Mesenchymal stem cell of the bone marrow (primary cell): ENCODE measurements around the genes FAIM2, RACGAP1 and GPD1.

- CAGE, long polyA plus RNA, result no peak
Measured at GRCh38 chr12:49649367-49650034, 26.1 kb downstream of the PRPF40B start.

DNA sequence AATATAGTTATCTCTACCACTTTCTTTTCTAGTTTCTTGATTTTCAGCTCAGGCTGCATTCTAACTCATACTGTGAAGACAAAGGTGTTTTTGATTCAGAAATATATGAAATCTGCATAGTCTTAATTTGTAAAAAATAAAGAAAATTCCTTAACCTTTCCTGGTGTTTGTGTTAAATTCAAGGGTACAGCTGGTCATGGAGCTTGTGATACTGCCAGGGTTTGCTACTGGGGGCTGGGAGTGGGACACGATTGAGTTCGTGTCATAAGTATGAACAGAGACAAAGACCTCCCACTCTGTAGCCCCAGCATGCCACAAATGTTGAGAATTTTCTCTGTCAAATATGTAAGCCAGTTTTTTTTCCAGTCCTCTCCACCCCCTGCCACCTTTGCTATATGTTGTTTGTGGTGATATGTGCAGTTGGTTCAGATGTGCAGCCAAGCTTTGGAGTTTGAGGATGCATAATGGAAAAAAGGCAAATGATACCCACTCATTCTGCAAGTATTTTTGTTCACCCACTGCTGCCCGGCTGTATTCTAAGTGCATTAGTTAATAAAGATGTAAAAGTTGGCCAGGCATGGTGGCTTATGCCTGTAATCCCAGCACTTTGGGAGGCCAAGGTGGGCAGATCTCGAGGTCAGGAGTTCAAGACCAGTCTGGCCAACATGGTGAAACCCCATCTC, 23.6 kb downstream of the TMBIM6 start:
- CAGE, long polyA plus RNA, result no peak

GRCh38 chr12:49824861-49825312, 3.3 kb downstream of the NCKAP5L start:
- CAGE, long polyA plus RNA, result no peak

DNA sequence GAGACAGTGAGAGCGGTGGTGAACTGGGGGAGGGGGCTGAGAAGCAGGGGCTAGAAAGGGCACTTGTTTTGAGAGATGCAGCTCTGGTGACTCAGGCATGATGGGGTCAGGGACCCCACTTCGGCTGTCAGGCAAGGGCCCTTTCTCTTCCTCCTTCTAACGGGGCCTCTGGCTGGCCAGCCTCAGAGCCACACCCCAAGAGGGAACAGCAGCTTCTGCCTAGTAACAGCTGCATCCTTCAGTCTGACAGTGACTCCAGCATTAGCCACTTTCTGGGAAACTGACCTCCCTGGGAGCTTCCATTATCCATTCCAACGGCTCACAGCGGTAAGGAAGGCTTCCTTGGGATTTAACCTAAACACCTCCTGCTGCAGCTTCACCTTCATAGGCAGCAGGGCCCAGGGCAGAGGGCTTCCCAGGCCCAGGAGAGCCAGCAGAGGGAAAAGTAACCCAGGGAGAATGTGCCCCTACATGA, 2.8 kb downstream of the NCKAP5L start:
- CAGE, long polyA plus RNA, result no peak

- CAGE, long polyA plus RNA, result no peak
Measured at GRCh38 chr12:49838371-49838953, 4.4 kb downstream of the BCDIN3D start.

DNA sequence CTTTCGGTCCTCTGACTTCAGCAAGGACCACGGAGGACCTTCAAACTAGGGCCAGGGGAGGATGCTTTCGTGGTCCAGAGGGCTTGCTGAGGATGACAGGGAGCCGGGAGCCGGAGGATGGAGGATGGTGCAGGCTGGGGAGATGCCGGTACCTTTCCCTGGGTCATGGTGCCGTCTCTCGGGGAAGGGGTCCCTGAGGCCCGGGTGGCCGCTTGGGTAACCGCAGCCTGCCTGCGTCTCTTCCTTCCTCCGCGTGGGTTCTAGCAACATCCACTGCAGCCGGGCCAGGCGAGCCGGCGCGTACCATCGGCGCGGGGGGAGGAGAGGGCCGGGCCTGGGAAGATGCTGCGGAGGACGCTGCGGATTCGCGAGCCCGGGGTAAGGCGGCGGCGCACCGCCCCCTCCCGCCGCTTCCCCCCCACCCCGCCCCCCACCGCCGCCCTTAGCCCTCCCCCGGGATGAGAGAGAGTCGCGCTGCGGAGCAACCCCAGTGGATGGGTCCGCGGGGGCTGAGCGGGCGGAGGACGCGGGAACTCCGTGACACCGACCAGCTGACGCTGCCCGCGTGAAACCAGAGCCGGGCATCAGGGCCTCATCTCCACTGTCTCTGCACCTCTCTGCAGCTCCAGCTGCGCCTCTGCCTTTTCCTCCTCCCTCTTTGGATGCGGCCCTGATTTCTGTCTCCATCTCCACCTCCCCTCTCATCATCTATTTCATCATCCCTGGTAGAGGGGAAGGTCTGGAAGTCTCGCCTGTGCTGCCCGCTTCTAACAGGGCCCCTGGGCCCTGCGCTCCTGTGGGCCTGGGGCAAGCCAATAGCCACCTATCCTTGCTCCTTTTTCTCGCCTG, at the start of gene FAIM2:
FAIM2 (minus strand) TSS at position 275 of the 849 bp plus-strand sequence.
- CAGE, long polyA plus RNA, result no peak

DNA sequence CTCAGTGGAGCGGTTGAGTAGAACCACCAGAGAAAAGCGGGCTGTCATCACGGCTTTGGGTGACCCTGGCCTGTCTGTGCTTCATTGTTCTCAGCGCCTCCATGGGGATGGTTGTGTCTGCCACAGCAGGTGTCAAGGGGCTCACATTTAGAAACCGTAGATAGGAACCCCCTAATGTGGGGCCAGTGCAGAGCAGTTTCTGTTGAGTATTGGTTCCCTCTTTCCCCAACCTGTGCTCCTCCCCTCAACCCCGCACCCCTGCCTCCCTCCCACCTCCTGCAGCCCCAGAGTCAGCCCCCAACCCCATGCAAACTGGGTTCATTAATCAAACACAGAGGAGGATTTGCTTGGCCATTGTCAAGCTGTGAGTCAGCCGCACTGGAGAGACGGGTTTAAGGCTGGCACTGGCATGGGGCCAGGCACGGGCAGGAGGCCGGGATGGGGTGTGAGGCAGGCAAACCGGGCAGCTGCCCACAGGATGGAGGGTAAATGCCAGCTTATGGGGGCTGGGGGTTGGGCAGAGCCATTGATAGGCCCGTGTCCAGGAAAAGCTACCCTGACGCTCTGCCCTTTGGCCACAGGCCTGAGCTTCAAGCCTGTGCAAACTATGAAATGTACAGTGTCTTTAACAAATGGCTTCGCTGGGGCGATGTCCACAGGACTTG, 1.2 kb downstream of the AQP5 start:
- CAGE, long polyA plus RNA, result no peak

DNA sequence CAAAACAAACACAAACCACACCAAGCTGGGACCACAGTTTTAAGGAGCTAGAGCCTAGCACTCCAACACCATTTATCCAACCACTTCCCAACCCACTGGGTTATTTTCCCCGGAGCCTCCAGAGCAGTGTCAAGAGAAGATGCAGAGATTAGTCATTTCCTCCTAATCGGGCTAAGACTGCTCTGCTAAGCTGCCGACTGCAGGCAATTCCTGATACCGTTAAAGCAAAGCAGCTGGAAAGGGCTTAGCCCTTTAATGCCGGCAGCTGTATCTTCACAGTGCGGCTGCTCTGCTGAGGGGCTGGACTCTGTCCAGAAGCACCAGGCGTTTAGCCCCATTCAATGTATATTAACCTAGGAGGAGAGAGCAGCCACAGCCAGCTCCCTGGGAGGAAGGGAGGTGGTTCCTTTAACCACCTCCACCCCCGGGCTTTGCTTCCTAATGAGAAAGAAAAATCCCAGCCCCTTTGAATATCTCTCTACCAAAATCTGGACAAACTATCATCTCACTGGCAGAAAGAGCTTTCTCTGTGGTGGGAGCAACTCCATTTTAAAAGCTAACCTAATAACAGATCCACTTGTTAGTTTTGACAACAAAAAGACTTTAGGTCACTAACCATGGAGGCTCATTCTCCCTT, 11.2 kb downstream of the AQP6 start:
- CAGE, long polyA plus RNA, result no peak

GRCh38 chr12:50017505-50017955, 7.8 kb downstream of the RACGAP1 start:
- CAGE, long polyA plus RNA, result no peak

- CAGE, long polyA plus RNA, result no peak
Measured at GRCh38 chr12:50024702-50025573, at the start of gene RACGAP1. RACGAP1 (minus strand) TSS chr12:50025494.

DNA sequence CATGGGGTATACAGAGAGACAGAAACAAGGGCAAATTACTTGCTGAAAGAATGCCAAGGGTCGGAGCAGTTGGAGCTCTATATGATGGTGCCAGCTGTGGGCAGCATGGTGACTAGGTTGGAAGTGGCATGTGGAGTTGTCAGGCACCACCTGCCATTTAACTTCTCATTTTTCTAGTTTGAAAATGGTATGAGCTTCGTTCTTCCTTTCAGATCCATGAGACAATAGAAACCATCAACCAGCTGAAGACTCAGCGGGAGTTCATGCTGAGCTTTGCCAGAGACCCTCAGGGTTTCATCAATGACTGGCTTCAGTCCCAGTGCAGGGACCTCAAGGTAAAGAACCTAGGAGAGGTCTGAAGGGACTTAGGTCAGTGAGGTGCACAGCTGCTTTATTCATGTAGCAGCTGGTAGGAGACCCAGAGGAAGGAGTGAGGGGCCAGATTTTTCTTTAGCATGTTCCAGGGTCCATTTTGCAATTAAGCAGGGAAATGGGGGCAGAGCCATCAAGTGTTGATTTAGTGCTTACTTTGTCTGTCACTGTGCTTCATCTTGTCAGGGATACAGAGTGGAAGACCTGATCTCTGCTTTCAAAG, 7.1 kb upstream of the GPD1 start:
- CAGE, long polyA plus RNA, result no peak

DNA sequence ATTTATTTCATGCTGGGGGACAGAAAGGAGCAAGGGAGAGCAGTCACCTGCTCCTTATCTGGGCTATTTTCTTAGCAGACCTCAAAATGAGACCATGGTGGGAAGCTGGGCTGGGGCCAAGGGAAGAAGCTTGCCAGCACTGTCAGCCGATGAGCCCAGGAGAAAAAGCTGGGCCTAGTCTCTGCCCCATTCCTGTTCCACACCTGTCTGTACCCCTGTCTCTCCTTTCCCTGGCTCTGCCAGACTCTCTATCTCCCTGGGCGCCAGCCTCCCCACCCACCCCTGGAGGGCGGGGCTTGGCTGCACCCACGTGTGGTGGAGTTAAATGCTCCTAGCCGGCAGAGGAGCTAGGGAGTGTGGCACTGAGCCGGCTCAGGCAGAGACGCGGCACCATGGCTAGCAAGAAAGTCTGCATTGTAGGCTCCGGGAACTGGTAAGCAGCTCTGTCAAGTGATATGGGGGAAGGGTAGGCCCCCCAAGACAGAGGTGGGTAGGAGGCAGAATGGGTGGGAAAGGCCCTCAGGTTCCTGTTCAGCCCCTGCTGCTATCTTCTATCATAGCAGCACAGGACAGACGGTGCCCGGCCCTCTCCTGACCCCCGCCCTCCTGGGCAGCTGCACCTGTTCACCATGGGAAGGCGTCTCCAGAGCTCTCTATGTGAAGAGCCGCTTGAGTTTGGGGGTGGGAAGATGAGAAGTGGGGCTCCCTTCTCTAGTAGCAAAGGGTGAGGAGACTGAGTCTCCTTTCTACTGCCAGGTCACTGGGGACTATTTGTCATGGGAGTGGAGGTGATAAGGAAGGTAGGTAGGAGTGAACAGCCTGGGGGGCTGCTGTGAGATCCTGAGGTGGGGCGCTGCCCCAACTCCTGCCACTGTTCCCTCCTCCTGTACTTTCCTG, at the start of gene GPD1:
GPD1 (plus strand) TSS at position 350 of the 897 bp plus-strand sequence.
- CAGE, long polyA plus RNA, result no peak

DNA sequence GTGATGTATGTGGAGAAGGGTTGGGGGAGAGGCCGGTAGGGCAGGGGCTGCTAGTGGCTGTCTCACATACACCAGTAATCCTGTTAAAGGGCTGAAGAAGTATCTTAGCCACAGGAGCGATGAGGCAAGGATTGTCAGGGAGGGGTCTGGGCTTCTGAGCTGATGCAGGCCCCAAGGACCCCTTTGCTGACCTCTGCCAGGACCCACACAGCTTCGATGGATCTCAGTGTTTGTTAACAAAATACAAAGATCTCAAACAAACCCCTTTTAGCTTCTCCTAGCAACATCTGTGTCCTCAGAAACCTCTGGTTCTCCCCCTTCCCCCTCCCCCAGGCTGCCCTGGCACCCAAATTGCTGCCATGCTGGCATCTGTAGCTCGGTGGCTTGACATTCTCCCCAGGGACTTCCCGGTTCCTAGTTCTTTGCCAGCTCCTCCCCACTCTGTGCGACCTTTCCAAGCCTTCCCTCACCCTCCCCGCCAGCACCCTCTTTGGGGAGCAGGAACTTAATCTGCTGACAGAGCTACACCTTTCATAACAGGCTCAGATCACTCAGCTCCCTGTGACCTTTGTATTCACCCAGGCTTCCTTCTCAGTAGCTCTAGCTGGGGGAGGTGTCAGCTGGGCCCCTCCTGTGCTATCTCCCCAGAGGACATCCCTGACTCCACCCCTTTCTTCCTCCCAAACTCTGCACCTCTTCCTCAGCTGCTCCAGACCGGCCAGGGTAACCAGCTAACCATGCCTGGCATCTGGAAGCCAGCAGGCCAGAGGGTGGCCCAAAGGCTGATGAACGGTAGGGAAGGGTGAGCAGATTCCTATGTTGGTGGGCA, 2.0 kb upstream of the COX14 start:
- CAGE, long polyA plus RNA, result no peak

GRCh38 chr12:50175857-50176515, 8.8 kb upstream of the CERS5 start:
- CAGE, long polyA plus RNA, result no peak

DNA sequence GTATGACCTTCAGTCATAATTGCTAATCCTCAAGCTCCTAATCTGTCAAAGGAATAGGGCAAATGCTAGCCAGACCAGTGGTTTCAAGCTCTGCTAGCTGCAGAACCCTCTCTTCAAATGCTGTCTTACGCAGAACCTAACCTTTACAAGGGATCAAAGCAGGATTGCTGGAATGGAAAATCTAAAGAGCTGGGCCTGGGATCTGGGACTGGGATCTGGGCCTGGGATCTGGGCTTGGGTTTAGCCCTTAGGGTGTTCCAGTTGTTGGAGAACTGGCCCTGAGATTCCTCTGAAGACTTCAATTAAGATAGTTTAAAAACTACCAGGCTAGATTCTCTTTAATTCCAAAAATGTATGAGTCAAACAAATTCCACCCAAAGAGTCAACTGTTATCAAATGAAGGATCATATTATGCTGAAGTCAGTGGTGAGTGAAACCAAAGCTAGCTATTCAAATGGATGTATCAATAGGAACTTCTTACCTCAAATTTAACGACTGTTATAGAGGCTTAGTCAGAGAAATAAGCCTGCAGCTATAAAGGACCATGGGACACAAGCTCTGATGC, 40.6 kb downstream of the LIMA1 start:
- CAGE, long polyA plus RNA, result no peak

GRCh38 chr12:50249751-50250173, 33.6 kb downstream of the LIMA1 start:
- CAGE, long polyA plus RNA, result no peak

DNA sequence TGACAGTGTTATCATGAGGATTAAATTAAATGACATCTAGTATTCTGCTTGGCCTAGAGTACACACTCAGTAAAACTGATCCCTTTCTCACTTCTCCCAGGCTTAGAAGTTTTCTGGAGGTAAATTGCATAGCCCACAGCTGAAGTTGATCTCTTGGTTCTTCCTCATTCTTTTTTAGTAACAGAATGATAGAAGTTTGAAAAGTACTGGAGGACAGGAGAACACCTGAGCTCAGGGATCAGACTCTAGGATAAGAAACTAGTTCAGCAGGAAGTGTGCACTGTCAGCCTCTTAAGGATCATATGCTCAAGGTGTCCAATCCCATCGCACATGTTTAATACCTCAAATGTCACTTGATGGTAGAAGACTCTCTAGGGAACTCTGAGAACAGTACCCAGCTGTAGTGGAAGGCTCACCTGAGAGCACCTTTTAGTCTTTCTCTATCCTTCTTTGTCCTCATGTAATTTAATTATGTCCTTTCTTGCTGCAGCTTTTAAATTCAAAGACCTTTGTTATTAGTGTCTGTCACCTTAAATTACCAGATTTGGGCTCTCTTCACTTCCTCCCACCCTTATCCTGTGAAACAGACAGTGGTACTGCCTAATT, 14.7 kb upstream of the LIMA1 start:
- CAGE, long polyA plus RNA, result no peak

DNA sequence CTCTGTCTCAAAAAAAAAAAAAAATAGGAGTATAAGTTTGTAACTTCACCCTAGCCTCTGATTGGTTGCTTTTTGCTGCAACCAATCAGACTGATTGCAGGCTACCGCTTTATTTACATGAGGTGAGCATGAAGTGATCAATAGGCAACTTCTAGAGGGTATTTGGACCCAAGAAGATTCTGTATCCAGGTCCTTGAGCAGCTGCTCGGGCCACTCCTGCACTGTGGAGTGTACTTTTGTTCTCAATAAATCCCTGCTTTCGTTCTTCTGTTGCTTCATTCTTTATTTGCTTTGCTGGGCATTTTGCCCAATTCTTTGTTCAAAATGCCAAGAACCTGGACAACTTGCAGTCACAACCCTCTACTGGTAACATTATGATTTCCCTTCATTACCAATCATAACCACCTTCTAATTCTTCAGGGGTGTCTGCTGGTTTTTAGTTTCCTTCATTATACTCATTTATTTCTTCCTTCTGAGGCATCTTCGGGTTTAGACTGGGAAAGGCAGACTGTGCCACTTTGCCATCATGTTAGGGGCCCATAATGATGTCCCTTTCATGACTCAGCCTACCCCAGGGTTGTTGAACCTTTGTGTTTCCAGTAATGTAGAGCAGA, 43.4 kb upstream of the LIMA1 start:
- CAGE, long polyA plus RNA, result no peak

DNA sequence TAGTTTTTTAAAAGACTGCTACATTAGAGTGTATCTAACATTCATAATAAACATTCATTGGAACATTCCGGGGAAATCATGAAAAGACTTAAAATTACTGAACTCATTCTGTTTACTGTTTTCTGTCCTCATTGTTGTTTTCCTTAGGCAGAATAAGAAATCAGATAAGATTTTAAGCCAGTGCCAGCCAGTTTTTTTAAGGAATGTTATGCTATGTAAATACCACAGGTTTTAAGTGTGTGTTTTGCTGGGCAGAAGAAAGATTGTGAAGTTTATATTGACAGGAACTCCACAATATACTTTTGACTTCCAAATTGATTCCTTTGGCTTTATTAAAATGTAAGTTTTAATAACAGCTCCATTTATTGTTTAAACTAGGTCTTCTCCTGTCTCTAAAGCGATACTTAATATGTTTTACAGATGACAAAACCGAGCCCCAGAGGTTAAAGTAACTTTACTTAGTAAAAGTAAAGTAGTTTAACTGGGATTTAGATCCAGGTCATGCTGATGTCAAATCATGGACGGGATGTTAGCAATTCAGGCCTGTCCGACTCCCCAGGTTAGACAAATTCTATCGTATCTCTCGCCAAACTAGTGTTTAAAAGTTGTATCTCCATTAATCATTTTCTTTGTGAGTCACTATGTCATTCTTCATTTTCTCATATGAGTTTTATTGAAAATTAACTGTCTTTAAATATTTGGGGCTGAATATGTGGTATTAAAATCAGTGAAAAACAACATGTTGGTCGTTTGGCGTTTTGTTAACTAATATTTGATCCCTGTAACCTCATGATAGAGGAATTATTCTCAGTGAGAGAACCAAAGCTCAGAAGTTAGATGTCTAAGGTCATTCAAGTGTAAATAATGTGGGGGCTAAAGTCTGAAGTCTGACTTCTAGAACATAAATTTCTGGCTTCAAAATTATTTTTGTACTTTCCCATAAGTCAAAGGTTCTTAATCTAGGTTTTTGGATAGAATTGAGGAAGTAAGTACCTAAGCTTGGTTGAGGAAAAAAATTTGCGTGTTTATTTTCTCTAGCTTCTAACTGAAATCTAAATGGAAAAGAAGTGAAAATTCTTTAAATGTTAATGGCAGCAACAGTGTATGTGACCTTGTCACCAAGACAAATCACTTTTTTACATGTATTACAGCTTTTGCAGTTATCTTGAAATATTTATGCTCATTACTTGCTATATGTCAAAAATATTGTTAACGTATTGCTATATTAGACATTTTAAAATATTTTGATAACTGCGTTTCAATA, 2.0 kb downstream of the LARP4 start:
- CAGE, long polyA plus RNA, result no peak

DNA sequence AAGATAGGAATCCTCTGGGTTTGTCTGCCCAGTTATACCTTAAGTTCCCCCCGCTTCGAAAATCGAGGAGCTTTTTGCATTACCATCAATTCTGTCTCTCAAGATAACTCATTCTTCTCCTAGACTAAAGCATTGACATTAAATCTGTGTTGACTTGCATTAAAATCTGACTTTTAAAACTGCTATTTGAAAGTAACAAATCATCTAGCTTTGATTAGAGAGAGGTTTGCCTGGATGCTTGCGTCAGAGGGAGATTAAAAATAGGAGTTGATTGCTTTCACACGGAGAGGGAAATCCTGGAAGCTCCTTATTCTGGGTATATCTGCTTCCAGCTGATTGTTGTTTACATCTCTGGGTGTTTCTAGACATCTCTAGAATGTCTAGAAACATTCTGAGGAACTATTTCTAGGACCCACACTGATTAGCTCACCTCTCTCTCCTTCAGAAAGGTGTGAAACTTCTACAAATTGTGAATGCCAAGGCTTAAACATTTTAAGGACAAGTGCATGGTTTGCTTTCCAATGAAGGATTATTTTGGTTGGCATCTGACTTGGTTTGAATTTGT, 2.0 kb downstream of the DIP2B start:
- CAGE, long polyA plus RNA, result no peak